Anterior vena cava (tissue), 1 donor: ENCODE data around the genes LCP2, GABRP and NPM1.

- PRO-cap: no peak
These were observed 5.7 kb downstream of the C5orf58 start for GRCh38 chr5:170238276-170238999.

GRCh38 chr5:170249584-170250197 is 16.9 kb downstream of the C5orf58 start:
- PRO-cap: no peak

- PRO-cap: no peak
These were observed 29.2 kb downstream of the C5orf58 start for GRCh38 chr5:170261931-170262342.

- PRO-cap: no peak
These were observed 23.8 kb downstream of the LCP2 start for GRCh38 chr5:170273565-170274335.

GRCh38 chr5:170286636-170287066 is 10.9 kb downstream of the LCP2 start:
- PRO-cap: no peak

DNA sequence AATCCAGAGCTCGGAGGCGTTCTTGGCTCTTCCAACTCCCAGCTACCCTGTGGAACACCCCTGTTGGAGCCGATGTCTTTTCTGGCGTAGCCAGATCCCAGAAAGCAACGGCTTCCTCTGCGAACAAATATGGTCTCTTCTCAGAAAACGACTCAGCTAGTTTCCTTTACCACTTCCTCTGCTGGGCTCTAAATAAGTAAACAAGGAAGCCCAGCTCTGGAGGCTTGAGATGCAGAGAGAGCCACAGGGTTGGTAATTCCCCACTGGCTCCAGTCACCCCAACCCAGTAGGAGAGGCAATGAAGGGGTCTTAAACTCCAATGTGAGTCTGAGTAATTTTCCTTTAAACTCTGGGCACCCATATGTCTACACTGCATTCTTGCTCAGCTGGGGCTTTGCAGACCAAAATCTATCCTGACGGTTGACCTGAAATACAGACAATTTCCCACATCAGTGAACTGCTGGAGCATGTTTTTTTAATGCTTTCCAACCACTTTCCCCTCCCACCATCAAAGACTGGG is at the start of gene LCP2:
LCP2 (minus strand) TSS at position 99 of the 520 bp plus-strand sequence.
- PRO-cap: bidirectional peak, plus-strand start at position 221 of the sequence, minus-strand start at position 106 of the sequence

GRCh38 chr5:170771467-170771948 is 12.0 kb upstream of the GABRP start:
- PRO-cap: no peak

DNA sequence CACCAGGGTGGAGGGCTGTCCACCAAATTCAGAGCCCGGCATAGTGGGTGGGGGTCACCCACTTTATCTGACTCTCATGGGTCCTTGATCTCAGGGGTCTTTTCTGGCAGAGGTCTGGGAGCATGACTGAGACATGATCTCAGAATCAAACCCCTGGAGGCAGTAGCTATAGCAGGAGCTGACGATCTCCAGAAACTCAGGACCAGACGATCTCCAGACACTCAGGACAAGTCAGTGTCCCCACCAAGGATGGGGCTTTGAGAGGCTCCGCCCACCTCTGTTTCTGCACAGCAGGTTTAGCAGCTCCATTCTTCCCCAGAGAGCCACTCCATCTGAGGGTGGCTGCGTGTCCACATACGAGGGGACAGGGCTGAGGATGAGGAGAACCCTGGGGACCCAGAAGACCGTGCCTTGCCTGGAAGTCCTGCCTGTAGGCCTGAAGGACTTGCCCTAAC is at the start of gene GABRP:
GABRP (plus strand) TSS at position 326 of the 455 bp plus-strand sequence.
- PRO-cap: no peak

DNA sequence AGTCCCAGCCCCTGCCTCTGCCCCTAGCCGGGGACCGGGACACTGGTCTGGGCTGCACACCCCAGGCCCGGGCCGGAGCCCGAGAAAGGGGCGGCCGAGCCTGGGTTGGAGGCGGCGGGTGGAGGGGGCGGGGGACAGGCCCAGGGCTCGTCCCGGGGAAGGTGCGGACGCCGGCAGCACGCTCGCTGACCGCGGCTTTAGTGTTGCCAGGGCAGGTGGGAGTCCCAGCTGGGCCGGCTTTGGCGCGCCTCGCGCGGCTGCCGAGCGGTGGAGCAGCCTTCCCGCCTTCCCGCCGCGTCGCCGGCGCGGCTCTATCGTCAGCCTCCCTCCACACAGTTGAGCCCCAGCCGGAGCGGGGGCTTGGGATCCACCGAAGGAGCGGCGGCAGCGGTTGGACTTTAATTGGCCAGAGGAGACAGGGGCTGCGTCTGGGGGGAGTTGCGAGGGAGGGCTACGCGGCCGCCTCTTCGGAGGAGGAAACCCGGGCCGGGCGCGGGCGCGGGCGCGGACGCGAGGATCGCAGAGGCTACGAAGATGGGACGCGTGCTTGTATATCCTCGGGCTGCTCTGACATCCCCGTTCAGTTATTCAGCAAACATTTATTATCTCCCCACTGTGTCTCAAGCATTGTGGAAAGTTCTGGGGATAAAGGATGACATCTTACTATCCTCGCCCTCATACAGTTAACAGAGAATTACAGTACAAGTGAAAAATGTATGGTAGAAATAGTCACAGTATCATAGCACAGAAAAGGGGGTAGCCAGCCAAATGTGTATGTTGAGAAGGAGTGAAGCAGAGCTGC is 557 bp downstream of the RANBP17 start:
- PRO-cap: no peak

DNA sequence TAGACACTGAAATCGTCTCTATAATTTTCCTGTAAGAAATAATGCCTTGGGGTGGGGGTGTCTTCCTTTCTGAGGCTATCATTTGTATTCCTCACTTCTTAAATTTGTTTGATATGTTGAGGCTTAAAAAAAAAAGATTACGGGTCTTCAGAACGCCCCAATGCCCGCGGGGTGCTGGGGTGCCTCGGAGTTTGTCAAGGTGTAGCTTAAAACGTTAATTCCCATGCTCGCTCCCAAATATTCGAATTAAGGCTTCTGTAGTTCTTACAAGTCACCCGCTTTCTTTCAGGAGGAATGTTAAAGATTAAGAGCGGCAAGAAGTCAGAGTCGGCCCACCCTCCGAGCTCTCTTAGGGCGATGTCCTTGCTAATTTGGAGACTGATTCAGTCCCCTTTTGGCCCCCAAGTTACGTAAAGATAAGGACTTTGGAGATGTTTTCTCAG is 864 bp upstream of the NPM1 start:
- PRO-cap: no peak

DNA sequence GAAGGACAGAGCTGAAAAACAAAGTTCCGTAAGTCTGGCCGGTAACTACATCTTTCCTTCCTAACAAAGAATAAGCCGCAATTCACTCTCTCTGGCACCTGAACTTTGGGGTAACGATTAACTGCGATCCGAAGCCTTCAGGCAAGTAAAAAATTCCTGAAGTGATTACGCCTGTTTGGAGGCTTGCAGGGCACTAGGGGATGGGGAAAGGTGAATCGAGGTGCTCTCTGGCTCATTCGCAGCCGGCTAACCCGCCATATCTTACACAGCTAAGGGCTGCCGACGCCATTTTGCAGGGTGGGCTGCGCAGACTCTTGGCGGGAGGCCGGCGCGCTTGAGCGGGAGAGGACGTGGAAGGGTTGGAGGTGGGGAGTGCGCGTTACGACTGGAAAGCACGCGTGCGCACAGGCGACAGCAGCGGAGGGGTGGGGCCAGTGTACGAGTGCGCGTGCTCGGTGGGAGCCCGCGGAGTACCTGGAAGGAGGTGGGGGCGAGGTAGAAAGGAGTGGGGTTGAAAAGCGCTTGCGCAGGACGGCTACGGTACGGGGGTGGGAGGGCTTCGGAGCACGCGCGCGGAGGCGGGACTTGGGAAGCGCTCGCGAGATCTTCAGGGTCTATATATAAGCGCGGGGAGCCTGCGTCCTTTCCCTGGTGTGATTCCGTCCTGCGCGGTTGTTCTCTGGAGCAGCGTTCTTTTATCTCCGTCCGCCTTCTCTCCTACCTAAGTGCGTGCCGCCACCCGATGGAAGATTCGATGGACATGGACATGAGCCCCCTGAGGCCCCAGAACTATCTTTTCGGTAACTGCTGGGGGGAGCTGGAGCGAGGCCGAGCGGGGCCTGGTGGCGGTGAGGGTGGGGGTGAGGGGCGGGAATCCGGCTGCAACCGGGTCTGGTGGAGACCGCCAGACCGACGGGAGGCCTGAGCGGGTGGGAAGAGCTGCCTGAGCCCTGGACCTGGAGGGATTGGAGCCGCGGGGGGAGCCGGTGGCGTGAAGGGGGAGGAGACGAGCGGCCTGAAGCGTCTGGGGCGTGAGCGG is at the start of gene NPM1:
NPM1 (plus strand) TSS at position 643 of the 1,039 bp plus-strand sequence.
- PRO-cap: bidirectional peak, plus-strand start at position 643 of the sequence, minus-strand start at position 316 of the sequence; unidirectional peak, plus-strand start at position 907 of the sequence

GRCh38 chr5:171493012-171493590 is 73.7 kb downstream of the FGF18 start:
- PRO-cap: no peak

DNA sequence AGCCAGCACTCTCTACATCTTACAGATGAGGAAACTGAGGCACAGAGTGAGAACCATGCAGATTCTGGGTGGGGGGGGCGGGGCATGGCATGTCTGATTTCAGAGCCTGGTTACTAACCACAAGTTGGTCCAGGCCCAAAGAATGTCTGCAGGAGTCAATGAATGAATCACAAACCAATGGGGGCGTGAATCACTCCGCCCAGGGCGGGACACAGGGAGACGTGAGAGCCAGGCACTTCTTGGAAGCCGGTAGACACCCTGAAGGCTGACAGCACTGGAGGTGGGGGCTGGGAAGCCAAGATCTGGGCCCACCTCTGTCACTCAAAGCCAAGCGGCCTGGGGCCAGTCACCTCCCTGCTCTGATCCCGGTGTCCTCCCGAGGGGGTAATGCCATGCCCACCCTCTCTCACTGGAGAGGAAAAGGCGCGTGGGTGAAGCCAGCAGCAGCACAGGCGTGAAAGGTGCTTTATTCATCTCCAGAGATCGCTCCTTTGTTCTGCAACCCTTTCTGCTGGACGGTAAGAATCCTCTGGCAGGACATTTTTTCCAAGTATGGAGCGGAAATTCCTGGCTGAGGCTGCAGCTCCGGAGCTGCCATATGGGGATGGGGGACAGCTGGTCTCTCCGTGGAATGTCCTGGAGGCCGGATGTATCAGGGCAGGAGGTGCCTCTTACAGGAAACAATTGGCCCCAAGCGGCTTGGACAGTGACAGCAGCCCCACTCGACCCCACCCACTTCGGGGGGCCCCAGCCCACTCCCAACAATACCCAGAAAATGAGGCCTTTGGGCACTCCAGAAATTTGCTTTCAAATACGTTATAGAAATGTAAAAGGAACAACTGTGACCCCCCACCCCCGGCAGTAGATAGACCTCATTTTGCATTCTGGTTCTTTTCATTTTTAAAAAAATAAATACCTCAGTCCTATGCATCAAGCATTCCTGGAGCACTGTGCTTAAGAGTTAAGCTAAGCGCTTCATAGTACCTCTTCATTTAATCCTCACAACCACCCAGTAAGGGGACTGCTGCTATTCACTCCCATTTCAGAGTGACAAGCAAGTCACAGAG is 84.8 kb downstream of the STK10 start:
- PRO-cap: no peak

- PRO-cap: no peak
These were observed 17.3 kb downstream of the STK10 start for GRCh38 chr5:172170736-172171156.

DNA sequence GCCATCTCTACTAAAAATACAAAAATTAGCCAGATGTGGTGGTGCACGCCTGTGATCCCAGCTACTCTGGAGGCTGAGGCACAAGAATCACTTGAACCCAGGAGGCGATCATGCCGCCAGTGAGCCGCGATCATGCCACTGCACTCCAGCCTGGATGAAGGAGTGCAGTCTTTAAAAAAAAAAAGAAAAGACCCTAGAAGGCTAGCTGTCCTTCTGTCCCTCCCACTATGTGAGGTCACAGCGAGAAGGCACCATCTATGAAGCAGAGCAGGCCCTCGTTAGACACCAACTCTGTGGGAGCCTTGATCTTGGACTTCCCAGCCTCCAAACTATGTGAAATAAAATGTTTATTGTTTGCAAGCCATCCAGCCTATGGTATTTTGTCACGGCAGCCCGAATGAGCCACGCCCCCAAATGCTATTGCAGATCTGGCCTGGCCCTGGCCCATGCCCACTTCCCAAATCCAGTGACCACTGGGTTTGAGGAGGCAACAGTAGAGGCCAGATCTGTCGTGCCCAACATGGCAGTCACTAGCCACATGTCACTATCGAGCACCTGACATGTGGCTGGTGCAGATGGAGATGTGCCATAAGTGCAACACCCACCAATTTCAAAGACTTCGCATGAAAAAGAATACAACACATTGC is 10.9 kb downstream of the STK10 start:
- PRO-cap: no peak

- PRO-cap: no peak
These were observed 9.4 kb downstream of the STK10 start for GRCh38 chr5:172178275-172179387.

DNA sequence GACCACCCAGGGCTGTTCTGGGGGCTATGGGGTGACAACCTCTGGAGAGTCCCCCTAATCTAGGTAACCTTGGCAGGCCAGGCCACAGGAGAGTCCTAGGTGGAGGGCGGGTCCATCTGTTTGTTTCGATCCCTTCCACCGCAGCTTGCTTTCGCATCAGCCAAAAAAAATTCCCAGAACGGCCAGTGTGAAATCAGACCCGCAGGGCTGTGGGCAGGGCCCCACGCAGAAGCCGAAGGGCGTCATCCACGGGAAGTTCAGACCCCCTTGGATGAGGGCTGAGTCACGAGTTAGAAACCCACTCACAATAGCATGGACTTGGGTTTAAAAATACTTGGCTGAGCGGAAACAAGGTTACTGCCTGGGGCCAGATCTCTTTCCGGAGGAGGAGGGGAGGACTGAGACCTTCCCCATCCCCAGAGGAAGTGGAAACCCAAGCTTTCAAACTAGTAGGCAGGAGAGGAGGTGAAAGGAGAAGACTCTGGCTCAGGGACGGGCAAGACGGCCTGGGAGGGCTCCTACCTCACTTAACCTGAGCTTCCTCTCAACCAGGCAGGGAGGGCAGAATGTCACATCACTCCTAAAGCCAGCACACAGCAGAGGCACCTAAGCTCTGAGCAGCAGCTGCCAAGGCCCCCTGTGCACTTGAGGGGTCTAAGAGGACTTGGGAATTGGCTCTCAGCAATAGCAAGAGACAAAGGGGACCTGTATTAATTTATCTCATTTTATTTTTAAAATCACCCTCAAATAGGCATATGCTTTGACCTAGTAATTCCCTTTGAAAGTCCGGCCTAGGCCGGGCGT is 8.4 kb downstream of the STK10 start:
- PRO-cap: unidirectional peak, plus-strand start at position 473 of the sequence

GRCh38 chr5:172353724-172354270 is 70.2 kb upstream of the UBTD2 start:
- PRO-cap: no peak

DNA sequence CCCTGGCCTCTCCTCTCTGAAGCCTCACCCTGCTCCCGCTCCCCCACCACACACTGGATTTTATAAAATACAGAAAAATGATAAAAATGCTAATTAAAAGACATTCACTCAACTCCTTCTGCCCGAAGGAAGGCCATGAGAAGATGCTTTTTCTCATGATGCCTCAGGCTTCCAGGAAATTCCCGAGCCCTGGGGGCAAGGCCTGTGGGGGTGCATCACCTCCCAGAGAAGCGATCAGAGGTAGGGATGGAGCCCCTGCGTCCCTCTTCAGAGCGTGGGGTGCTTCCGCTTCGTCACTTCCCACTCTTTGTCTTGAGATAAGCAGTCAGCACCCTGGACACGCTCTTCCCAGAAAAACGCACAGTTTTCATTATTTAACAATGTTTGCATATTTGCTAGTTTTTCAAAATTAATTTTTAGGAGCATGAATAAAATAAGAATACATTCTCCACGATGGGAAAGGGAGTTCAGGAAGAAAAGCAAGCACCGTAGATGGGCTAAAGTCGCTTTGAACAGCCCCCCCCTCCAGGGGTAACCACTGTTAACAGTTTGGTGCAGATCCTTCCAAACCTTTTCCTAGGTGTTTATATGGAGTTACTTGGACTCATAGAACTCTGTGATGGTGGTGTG is 33.4 kb upstream of the SH3PXD2B start:
- PRO-cap: no peak

DNA sequence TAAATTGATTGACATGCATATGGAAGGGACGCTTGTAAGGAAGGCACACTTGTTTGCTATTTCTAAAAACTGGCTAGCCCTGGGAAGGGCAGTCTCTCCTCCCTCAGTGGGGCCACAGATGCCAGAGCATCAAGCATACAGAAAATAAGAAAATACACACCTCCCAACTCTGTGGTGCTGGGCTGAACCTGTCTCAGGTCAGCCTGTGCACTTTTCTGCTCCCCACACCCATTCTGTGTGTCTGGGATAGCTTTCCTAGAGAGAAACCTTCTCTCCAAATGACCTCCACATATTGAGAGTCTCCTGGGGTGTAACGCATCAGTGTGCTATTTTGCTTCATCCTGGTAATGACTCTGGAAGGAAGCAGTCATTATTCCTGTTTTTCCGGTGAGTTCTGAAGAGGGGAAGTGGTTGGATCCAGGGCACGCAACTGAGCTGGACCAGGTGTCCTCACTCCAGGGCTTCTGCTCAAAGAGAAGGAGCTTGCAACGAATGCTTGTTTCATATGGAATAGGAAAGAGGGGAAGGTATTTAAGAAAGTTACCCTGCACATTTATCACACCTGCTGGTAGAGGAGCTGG is 73.2 kb upstream of the SH3PXD2B start:
- PRO-cap: no peak